Bile duct (tissue), 1 donor: Measurements from ENCODE around the genes PGLYRP3, S100A4, RAB13, RPS27 and HAX1.

- PRO-cap, result no peak
These were observed at the start of gene PGLYRP3 for GRCh38 chr1:153312827-153313129. Gene PGLYRP3, minus strand, starts transcription at chr1:153312952.

DNA sequence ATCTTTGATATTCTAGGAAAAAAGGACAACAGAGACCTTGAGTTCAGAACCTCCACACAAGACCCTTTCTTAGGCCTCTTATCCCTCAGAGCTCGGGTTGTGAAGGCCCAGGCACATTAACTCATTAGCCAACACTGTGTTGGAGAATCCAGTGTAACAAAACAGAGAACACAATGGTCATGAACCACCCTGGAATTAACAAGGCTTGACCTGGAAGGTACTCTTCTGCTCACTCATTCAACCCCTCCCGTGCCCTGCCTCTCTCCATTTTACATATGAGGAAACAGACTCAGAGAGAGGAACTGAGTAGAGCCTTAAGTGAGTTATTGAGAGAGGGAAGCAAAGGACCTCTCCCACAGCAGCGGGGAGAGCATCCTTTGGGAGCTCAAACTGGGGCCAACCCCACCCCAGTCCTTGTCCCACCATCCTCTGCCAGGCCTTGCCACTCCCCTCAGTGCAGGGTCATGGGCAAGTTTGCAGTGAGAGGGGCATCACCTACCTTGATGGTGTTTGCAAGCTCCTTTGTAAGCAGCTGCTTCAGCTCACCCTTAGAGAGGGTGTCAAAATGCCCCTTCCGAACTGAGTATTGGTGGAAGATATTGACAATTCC lies 1.4 kb downstream of the S100A12 start:
- PRO-cap, result no peak

DNA sequence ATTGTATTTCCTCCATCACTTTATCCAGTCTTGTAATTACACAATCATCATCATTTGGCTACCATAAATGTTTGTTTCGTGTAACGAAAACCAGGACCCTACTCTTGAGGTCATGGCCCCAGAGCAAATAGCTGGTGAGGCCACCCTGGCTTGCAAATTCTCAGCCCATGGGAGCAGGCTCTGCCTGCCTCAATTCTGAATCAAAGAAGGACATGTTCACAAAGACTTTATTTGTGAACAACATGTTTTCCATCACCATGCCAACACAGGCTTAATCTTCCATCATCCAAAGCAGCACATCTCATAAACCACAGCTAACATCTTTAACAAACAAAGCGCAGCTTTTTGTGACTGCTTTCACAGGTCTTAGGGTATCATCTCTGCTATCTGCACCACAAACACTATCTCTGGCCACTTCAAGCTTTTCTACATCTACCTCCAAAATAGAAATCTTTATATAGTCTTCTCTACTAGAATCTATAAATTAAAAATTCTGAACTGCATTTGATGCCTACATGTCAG lies 33.2 kb upstream of the S100A7 start:
- PRO-cap, result no peak

- PRO-cap, result no peak
These were observed 1.3 kb downstream of the S100A5 start for GRCh38 chr1:153539478-153539778.

- PRO-cap, result bidirectional peak, plus-strand start at chr1:153545862, minus-strand start at chr1:153545806
These were observed at the start of gene S100A4 for GRCh38 chr1:153545475-153546226. Gene S100A4, minus strand, starts transcription at chr1:153545806.

GRCh38 chr1:153547091-153547794 lies 1.6 kb upstream of the S100A4 start:
- PRO-cap, result no peak

- PRO-cap, result no peak
These were observed 3.7 kb downstream of the SNAPIN start for GRCh38 chr1:153662006-153662869.

DNA sequence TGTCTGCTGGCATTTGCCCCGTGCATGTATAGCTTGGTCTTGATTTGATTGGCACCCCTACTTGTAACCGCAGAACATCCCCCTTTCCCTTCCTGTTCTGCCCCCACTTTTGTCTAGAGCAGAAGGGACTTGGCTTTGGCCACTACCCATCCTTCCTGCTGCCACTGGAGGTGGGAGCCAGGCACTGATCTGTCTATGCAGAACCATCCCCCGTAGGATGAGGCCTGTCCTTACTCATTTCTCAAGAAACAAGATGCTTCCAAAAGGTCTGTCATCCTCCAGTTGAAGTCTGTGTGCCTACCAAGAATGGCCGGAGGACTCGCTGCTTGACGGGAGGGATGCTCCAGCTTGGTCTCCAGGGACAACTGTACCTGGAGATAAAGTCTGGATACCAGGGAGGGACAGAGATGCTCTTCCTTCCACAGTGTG lies 1.1 kb upstream of the SLC27A3 start:
- PRO-cap, result no peak

DNA sequence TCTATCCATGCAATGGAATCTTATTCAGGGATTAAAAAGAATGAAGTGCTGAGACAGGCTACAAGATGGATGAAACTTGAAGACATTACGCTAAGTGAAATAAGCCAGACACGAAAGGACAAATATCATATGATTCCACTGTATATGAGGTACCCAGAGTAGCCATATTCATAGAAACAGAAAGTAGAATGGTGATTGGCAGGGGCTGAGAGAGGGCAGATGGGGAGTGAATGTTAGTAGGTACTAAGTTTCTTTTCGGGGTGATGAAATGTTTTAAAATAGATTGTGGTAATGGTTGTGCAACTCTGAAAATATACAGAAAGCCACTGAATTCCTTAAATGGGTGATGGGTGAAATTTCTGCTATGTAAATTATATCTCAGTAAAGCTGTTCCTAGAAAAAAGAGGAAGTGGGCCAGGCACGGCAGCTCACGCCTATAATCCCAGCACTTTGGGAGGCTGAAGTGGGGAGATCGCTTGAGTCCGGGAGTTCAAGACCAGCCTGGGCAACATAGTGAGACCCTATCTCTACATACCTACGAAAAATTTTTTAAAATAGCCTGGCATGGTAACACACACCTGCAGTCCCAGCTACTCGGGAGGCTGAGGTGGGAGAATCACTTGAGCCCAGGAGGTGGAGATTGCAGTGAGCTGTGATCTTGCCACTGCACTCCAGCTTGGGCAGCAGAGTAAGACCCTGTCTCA lies 15.9 kb downstream of the SLC27A3 start:
- PRO-cap, result no peak

- PRO-cap, result no peak
These were observed 2.2 kb downstream of the GATAD2B start for GRCh38 chr1:153920415-153921119.

DNA sequence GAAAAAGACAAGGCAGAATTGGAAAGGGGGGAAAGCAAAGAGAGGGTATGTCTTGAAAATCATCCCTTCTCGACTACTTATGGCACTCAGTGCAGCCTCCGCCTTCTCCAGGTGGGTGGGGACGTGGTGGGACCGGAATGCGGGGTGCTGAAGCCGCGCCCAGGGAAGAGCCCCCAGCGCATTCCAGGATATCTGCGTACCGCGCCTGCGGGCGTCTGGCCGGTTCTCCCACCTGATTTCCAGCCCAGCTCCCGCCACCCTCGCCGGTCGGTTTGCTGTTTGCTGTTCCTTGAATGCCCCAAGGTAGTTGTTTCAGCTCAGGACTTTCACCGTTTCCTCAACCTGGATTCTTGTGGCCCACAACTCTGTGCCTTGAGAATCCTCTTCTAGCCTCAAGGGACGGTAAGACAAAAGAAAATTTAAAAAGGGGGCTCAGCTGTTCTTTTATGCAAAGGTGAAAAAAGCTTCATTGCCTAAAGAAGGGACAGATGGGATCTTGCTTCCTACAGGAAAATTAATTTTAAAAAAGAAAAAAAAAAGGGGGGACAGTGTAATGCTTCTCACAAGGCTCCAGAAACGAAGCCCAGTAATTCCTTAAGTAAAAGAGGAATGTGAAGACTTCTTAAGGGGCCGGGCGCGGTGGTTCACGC lies 821 bp upstream of the SLC39A1 start:
- PRO-cap, result no peak

GRCh38 chr1:153985894-153986643 lies at the start of gene RAB13:
Gene RAB13, minus strand, starts transcription at chr1:153986339.
- PRO-cap, result bidirectional peak, plus-strand start at chr1:153986456, minus-strand start at chr1:153986338

DNA sequence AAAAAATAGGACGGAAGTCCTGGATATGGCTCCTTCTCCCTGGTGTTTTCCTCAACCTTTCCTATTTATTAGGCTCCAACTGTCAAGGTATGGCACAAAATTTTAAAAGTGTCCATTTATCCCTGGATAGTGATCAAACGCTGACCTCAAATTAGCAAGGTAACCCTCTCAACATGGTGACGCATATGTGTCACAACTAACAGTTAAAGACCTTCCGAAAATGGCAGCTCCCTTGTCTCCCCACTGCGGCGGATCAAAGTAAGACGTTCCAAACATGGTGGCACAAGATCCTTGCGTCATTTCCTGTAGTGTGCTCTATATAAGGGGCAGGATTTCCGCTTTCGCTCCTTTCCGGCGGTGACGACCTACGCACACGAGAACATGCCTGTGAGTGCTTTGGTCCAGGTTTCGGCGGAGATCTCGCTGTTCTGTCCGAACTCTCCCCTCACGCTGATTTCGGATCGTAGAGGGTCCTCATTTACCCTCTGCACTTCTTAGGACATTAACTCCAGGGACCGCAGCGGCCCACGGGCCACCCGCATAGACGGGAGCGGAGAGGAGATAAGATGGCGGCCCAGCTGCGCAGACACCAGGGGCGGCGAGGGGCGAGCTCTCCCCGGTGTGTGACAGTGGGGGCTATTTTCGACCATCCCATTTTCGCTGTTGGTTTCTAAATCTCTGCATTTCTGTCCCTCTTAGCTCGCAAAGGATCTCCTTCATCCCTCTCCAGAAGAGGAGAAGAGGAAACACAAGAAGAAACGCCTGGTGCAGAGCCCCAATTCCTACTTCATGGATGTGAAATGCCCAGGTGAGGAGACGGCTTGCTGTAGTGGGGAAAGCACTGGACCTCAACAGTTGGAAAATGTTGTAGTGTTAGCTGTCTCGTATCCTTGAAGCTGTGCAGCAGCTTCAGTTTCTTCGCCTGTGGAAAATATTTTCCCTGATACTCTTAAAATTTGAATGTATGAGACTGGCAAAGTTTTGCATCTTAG lies at the start of gene RPS27:
TSS of gene RPS27 (plus strand) at position 347 of the 992 bp plus-strand sequence.
- PRO-cap, result bidirectional peak, plus-strand start at position 347 of the sequence, minus-strand start at position 255 of the sequence

DNA sequence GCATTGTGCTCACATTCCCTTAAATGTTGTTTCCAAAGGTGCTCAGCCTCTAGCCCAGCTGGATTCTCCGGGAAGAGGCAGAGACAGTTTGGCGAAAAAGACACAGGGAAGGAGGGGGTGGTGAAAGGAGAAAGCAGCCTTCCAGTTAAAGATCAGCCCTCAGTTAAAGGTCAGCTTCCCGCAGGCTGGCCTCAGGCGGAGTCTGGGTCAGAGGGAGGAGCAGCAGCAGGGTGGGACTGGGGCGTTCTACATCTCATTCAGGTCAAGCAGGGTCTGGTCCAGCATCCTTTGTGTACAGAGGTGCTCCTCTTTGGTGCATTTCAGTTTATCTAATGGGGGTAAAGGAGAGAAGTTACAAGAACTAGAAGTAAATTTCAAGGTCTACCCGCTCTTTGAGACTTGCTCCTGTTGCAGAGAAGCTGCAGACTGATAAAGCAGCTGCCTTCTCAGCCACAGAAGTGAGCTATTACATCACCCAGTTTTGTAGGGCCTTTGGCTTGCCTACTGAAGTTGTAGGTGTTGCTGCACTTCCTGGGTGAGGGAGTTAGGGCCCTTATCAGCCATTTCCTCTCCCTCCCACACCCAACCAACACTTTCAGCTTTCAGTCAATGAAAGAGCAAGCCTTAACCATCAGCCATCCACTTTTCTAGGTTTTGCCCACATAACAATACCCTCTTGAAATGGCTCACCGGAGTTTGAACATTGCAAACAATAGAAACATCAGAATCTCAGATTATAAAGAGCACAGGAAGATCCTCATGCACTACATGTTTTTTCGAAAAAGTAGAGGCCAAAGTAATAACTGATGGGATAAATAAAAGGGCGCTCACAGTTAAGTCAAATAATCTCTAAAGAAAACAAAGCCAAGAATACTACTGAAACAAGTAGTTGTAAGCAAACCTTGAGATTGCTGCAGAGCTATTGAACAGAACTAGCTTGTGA lies 34.2 kb downstream of the TPM3 start:
- PRO-cap, result no peak

DNA sequence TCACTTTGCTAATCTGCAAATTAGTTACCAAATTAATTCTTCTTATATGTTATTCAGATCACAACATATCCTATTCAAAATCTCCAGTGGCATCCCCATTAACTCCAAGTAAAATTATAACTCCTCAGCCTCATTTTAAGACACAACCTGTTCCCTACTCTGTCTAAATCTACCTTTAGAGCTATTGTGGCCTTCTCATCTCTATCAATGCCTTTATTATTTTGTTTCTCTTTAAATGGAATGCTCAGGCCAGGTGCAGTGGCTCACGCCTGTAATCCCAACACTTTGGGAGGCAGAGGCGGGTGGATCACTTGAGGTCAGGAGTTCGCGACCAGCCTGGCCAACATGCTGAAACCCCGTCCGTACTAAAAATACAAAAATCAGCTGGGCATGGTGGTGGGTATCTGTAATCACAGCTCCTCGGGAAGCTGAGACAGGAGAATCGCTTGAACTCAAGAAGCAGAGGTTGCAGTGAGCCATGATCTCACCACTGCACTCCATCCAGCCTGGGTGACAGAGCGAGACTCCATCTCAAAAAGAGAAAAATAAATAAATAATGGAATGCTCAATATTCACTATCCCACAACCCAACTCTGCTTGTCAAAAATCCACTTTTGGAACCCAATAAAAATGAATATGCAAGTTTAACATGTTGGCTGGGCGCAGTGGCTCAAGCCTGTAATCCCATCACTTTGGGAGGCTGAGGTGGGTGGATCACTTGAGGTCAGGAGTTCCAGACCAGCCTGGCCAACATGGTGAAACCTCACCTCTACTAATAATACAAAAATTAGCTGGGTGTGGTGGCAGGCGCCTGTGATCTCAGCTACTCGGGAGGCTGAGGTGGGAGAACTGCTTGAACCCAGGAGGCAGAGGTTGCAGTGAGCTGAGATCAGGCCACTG lies 26.8 kb downstream of the TPM3 start:
- PRO-cap, result no peak

DNA sequence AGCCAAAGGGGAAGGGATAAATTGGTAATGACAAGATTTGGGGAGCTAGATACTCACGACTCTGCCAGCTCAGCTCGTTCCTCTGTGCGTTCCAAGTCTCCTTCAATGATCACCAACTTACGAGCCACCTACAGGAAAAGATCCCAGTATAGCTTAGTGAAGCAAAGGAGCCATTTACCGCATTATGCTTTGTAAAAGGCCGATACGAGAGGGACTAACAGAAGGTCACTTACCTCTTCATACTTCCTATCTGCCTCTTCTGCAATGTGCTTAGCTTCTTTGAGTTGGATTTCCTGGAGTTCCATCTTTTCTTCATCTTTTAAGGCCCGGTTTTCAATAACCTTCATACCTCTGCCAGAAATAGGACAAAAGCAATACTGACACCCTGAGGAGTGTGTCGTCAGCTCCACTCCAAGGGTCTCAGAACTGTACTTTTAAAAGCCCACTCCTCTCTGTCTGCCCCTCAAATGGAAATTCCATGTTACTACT lies 19.0 kb downstream of the TPM3 start:
- PRO-cap, result no peak

DNA sequence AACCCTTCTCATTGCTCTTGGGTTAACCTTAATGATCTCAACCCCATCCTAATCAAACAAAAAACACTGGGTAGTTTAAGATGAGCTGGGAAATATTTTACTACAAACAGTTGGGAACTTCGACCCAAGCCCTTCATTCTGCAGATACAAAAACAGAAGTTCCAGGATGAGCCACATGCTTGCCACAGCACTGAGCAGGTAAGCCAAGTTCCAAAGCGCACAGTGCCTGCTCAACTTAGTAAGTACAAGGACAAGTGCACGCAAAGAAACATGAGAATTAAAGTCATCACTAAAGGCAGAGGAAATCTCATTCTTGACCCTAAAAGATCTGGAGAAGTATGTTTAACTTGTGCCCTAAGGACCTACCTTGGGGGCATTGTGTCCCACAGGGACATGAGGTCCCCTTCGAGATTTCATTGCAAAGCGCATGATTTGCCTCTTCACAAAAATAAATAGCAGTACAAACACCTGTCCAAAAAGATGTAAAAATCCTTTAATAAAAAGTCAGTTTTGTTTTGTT lies 860 bp downstream of the C1orf43 start:
- PRO-cap, result no peak

DNA sequence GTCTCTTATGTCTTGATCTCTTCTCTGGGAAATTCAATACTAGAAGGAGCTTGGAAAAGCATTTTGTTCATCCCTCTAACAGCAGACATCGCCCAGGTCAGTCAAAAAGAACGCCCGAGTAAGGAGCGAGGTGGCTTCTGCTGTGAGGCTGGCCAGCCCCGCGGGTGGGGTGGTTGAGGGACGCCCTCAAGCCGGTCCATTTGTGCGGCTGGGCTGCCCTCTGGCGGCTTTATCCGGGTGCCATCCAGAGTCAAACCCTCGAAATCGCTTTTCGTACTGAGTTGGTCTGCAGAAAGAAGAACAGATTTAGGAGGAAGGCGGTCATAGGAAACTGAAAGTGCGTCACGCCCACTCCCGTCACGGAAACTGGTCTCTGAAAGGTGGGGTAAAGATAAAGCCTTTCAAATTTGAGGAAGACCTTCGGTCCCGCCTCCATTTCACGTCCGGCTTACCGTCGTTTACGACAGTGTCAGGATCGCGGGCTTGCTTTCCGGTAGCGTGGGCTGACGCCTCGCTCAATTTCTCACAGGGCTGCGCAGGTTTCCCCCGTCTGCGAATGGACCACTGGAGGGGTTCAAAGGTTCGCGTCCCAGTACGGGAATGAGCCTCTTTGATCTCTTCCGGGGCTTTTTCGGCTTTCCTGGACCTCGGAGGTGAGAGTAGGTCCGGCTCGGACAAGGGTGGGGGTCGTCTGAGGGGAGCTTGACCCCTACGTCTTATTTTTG lies at the start of gene HAX1:
TSS of gene HAX1 (plus strand) at position 506 of the 725 bp plus-strand sequence.
- PRO-cap, result bidirectional peak, plus-strand start at position 506 of the sequence, minus-strand start at position 368 of the sequence

DNA sequence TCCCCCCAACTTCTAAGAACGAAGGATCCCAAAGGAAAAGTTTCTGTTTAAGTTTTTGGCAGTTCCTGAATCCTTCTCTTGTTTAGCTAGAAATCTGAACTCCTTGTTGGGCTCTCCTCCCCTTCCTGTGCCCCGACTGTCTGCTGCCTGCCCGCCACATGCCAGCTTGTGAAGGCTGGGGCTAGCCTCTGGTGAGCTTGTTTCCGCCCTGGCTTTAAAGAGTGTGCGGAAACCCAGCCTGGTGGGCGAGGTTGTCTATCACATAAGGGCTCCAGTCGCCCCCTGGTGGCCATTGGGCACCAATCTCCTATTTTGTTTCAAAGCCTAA lies 9.6 kb downstream of the ATP8B2 start:
- PRO-cap, result no peak

DNA sequence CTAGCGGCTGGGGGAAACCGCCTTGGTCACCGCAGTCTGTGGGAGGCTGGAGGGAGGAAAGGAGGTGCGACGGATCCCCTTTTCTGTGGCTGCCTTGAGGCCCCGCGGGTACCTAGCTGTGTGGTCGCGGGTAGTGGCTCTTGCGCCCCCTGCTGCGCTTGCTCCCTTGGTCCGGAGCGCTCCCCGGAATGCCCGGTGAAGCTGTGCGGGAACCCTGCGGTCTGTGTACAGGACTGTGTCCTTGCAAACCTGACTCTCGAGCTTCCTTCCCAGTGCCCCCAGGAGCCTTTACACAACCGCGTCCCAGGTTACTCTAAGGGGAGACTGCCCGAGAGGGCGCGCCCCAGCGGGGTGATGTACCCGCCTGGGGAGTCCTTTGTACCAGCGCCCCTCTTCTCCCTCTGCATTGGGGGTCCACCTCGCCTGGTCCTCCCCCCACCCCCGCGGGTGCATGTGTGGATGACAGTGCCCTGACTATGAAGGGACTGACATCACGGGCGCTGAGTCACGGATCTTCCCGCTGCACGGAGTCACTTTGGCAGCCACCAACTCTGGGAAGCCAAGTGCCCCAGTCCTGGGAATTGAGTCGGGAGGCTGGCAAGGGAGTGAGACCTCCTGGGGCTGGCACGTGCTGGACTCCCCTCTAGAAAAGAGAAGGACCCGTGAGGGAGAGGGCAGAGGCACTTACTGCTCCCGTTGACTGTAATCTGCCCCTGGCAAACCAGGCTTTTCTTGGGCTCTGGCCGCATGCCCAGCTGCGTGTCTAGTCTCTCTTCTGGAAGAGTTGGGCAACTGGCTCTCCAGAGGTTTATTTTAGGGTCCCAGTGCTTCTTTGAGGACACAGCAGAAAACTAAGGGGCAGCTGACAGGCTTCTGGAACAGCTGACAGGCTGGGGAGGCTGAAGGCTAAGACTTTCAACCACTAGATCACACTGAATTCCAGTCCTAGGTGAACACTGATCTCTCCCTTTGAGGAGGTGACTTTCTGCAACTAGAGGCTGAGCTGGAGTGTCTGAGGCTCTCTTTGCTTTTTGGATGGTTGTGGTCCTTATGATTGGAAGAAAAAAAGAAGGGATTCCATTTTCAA lies 951 bp downstream of the IL6R start:
- PRO-cap, result bidirectional peak, plus-strand start at position 541 of the sequence, minus-strand start at position 478 of the sequence; bidirectional peak, plus-strand start at position 930 of the sequence, minus-strand start at position 704 of the sequence